ENCODE results near the gene SLC35F1.

GRCh38 chr6:116229110-116229917, 24.6 kb downstream of the TSPYL4 start:
- PRO-cap, result no peak

DNA sequence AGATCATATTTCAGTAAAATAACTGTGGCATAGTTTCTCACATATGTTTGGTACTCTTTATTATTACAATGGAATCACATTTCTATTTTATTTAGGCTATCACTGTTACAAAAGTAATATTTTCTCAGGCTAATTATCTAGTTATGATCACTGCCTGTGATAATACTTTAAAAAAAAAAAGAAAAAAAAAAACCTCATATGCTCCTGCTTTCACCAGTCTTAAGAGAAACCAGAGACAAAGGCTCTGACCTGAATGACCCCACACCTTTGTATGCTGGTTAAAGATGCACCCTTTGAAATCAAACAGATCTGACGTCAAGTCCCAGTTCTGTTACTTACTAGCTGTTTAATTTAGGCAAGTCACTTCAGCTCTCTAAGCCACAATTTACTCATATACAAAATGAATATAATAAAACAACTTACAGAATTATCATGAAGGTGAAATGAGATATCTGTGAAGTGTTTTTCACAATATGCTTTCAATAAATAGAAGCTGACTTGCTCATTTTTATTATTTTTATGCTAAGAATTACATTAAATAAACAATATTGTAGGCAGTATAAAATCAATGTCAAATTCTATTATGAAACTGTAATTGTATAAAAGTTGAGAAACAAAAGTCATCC, 10.8 kb downstream of the TSPYL1 start:
- PRO-cap, result no peak

DNA sequence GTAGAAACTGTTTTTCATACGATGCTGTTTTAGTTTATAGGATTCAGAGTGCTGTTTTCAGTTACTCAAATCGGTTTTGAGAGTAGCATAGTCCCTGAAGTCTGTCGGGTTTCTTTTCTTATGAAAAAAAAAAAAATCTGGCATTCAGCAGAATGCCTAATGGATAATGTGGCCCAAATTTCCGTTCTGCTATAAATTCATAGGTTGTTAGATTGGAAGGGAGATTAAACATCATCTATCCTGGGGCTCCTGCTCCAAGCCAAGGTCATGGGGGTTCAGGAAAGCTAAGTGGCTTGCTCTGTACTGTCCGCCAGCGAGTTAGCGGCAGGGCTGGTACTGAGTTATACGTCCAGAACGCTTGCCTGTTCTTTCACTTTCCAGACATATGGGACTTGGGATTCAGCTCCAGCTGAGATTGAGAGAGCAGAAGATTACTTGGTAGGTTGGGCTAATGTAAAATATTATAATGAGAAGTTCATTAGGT, 779 bp downstream of the RWDD1 start:
- PRO-cap, result no peak

GRCh38 chr6:117015307-117015895, 138.4 kb downstream of the RFX6 start:
- PRO-cap, result no peak

GRCh38 chr6:117244547-117245627, 20.5 kb upstream of the VGLL2 start:
- PRO-cap, result no peak

GRCh38 chr6:117290391-117290879, 25.1 kb downstream of the VGLL2 start:
- PRO-cap, result no peak

GRCh38 chr6:117486249-117486743, 3.8 kb downstream of the DCBLD1 start:
- PRO-cap, result no peak

DNA sequence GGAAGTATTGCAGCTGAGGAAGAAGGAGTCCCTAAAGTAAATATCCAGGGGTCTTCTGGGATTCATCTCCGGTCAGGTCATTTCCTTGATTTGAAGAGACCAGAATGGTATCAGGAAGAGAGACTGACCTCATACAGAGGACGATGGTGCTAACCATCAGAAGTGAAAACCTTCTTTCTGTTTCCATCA, 52.6 kb downstream of the DCBLD1 start:
- PRO-cap, result no peak

GRCh38 chr6:117549280-117549978, 52.9 kb downstream of the GOPC start:
- PRO-cap, result no peak

- PRO-cap, result no peak
Measured at GRCh38 chr6:117906741-117907379, at the start of gene SLC35F1. SLC35F1 (plus strand) TSS chr6:117907264.

- PRO-cap, result no peak
Measured at GRCh38 chr6:117907380-117908375, 614 bp downstream of the SLC35F1 start.

DNA sequence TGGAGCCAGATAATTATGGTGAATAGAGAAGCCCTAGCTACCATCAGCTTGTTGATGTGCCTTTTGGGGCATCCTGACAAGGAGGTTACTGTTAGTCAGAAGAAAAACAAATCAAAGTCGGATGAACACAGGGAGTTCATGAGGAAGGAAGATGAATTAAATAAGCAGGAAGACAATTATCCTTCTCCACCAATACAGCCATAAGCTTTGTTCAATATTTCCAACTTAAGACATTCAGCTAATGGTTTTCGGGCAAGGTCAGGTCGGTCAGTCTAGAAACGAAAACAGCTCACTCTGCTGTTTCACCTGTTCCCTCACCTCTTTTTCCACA, 163.7 kb upstream of the PLN start:
- PRO-cap, result no peak

DNA sequence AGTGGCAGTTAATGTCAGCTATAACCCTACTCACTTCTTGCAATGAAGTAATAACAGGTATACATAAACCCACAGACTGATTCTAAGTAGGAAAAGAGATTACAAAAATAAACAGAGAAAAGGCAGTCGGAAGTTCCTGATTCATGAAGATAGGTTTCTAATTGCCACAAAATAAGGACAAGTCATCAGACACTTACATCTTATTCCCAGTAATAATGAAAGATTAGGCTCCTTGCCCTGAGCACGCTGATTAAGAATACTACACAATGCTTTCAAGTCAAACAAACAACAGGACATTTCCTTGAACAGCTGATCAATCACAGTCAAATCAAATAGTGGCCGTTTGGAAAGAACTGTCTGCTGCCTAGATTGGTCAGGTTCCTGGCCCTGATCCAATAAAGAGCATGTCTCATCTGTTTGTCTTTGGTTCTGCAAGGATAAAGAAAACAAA, 79.2 kb upstream of the PLN start:
- PRO-cap, result no peak

- PRO-cap, result no peak
Measured at GRCh38 chr6:118470438-118471038, 77.6 kb upstream of the PLN start.

GRCh38 chr6:118506093-118506494, 42.0 kb upstream of the PLN start:
- PRO-cap, result no peak

GRCh38 chr6:118650297-118651404, 740 bp downstream of the CEP85L start:
- PRO-cap, result unidirectional peak, plus-strand start at chr6:118650618

GRCh38 chr6:118664348-118664702, 12.9 kb upstream of the CEP85L start:
- PRO-cap, result no peak

DNA sequence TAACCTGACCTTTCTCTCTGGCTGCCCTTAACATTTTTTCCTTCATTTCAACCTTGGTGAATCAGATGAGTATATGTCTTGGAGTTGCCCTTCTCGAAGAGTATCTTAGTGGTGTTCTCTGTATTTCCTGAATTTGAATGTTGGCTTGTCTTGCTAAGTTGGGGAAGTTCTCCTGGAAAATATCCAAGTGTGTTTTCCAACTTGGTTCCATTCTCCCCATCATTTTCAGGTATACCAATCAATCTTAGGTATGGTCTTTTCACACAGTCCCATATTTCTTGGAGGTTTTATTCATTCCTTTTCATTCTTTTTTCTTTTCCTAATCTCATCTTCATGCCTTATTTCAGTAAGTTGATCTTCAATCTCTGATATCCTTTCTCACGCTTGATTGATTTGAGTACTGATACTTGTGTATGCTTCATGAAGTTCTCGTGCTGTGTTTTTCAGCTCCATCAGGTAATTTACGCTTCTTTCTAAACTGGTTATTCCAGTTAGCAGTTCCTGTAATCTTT, 72.4 kb upstream of the ASF1A start:
- PRO-cap, result no peak

DNA sequence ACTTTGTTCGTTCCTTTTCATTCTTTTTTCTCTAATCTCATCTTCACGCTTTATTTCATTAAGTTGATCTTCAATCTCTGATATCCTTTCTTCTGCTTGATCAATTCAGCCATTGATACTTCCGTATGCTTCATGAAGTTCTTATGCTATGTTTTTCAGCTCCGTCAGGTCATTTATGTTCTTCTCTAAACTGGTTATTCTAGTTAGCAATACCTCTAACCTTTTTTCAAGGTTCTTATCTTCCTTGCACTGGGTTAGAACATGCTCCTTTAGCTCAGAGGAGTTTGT, 54.9 kb upstream of the ASF1A start:
- PRO-cap, result no peak

DNA sequence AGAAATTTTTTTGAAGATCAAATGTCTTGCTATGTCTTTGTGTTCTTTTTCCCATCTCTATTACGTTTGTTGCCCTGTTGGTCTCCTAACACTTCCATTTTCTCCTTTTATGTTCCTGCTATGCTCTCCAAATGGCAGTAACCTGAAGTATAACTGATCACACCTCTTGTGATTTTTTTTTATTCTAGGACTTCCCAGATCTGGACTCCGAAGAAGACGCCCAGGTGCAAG, 764 bp upstream of the ASF1A start:
- PRO-cap, result no peak